Mammary epithelial cell (primary cell): ENCODE measurements around a stretch of chr21.

- CAGE, long polyA plus RNA, result no peak
- RRBS, result no CpG with 5 or more reads among the region's 19 CpGs
Observed at GRCh38 chr21:33557240-33557752, 14.5 kb downstream of the SON start.

DNA sequence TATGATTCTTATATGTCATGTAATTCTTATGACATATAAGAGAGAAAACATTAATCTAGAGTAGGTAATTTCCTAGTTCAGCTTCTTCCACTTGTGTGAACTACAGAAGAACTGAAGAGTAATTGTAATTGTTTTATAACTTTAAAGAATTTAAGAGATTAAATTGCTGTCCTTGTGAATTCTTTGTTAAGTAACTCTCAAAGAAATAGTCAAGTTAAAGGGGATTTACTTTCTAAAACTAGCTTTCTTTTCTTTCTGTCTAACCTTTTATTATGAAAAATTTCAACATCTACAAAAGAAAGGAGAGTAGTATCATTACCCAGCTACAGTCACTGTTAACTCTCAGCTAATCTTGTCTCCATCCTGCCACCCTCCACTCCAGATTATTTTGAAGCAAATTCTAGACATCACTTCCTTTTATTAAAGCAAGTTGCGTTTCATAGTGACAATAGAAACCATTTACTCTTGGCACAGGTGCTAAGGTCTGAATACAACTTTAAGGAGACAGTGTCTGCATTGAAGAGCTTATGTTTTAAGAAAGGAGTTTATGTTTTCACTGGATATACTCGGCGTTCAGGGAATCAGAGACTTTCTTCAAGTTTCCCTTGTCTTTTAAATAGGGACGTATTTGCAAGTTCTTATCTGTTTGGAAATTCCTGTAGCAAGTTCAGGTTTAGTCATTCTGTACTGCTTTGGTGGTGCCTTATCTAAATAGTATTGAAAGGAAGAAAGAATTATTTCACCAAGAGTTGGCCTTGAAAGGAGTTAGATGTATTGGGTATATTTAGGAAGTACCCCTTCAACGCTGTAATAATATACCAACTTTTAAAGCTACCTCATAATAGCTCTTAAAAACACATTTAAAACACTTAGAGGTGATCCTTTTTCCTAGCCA is 42.6 kb downstream of the ITSN1 start:
- CAGE, long polyA plus RNA, result no peak
- RRBS, result no CpG with 5 or more reads among the region's 5 CpGs

DNA sequence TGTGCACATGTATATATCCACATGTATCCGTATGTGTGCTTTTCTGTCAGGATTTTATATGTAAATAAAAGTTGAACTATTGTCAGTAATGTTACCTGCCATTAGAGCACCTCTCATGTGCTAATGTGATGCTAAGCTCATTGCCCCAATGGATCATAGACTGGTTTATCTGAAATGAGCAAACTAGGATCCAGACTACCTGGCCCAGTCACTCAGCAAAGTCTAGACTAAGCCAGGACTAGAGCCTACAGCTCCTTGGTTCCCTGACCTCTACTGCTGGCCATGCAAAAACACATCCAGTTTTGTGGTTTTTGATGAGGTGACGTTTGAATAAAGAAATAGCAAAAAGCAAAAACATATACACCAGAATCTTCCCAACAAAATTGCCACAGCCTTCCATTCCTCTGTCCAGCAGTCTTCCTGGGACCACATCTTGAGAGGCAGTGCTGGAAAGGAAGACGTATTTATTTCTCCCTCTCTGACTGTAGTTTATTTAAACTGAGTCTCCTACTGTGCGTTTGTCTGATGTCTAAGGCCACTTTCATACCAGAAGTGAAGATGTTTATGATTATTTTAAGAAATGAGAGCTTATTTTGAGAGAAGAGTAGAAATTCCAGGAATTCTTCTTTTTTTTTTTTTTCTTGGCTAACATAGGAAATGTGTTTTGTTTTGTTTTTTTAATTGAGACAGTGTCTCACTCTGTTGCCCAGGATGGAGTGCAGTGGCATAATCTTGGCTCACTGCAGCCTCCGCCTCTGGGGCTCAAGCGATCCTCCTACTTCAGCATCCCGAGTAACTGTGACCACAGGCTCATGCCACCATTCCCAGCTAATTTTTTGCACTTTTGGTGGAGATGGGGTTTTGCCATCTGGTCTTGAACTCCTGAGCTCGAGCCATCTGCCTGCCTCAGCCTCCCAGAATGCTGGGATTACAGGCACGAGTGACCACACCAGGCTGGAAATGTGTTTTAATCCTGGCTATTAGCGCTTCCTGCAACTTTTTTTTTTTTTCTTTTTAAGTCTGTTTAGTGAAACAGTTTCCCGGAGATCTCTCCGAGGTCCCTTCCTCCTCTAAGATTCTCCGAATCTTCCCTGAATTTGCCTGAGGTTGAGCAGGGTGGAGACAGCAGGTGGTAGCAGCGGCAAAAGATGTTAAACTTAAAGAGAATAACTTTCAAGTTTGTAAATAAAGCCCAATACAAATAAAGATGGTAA is 118.5 kb downstream of the ITSN1 start:
- CAGE, long polyA plus RNA, result no peak
- RRBS, result no CpG with 5 or more reads among the region's 14 CpGs

DNA sequence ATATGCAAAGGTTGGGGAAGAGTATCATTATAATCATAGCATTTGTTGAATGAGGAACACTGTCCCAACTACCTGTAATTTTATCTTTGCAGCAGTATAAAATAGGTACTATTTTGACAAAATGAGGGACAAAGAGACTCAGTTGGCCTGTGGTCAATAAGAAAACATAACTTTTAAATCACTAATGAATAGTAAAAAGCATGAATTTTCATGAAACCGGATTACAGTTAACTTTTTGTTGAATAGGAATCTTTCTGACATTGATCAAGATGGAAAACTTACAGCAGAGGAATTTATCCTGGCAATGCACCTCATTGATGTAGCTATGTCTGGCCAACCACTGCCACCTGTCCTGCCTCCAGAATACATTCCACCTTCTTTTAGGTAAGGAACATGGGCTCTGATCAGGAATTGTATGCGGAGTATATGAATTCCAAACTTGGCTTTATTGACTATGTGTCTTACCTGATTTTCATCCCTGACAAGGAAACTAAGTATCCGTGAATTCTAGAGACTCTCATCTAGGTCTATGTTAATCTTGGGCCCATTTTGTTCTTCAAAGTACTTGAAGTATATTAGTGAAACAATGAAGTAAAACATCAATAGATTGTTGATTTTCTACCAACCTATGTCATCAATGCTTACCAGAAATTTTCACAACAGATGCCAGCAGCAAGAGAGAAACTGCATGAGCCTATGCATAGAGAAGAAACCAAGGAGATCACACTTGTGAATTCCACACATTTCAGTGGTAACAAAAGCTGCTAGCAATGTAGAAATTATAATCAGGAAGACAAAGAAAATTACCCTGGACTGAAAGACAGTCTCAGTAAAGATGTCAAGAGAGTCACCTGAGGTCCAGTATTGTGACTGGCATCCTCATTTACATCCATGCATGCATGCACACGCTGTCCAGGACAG is 123.6 kb downstream of the ITSN1 start:
- CAGE, long polyA plus RNA, result no peak
- RRBS, result no CpG with 5 or more reads among the region's 4 CpGs

GRCh38 chr21:33801518-33802135 is 114.0 kb downstream of the ATP5PO start:
- CAGE, long polyA plus RNA, result no peak
- RRBS, result no CpG with 5 or more reads among the region's 4 CpGs

- CAGE, long polyA plus RNA, result no peak
- RRBS, result no CpG with 5 or more reads among the region's 2 CpGs
Observed at GRCh38 chr21:33930924-33931085, 15.2 kb upstream of the ATP5PO start.

- CAGE, long polyA plus RNA, result no peak
- RRBS, result no CpG with 5 or more reads among the region's 6 CpGs
Observed at GRCh38 chr21:34019966-34020916, 53.1 kb upstream of the MRPS6 start.

DNA sequence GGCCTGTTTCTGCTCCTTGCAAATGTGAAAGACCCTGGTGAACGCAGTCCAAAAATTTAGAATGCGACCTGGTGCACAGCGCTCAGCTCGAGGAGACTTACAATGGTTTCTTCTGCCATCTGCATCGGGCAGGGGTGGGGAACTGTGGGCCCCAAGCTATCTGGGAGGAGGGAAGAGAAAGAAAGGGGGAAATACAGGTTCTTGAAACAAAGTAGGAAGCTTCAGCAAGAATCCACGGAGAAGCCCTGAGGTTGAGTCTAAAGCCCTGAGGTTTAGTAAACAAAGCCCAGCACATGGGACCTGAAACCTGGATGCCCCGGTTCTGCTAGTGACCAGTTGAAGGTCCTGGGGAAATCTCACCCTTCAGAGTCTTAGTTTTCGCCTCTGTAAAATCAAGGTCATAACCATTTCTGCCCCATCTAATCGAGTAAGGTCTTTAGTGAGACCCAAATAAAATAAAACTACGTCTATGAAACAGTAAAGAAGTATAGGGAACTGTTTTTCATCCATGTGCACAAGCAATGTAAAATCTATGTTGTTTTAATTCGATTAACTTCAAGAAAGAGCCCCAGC is 129.7 kb downstream of the MRPS6 start:
- CAGE, long polyA plus RNA, result no peak
- RRBS, result no CpG with 5 or more reads among the region's 11 CpGs

DNA sequence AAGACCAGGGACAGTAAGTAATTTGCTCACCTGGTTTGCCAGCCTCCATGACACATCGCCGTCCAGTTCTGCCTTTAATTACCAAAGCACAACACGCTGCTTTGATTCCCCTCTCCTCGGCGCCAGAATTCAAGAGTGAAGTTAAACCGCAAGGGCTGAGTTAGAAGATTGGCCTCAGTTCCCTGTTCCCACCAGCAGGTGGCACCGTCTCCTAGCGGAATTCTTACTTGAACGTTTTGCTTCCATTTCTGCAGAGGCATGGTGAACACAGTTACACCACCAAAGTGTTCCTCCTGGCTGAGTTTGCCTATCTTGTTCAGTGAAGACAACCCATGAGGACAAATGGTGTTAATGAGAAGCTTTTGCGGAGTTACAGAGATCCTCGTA is 2.0 kb upstream of the KCNE2 start:
- CAGE, long polyA plus RNA, result no peak
- RRBS, result no CpG with 5 or more reads among the region's 11 CpGs

DNA sequence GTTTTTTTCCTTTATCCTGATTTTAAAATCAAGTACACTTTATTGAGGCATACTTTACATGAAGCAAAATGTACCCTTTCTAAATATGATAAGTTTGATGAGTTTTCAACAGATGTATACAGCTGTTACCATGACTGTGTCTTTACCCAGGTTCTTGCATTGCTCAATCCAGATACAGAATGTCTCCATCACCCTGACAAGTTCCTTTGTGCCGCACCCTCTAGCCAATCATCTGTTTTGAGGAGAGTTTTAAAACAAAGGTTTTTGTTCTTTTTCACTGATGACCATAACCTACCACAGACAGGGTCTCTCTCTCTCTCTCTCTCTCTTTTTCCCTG is 1.1 kb upstream of the KCNE1 start:
- CAGE, long polyA plus RNA, result no peak
- RRBS, result no CpG with 5 or more reads among the region's 1 CpG

DNA sequence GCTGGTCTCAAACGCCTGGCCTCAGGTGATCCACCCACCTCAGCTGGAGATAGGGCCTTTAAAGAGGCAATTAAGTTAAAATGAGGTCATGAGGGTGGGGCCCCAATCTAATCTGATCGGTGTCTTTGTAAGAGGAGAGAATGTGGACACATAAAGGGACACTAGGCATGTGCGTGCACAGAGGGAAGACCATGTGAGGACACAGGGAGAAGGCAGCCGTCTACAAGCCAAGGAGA is 31.6 kb downstream of the RCAN1 start:
- CAGE, long polyA plus RNA, result no peak
- RRBS, result no CpG with 5 or more reads among the region's 4 CpGs

- CAGE, long polyA plus RNA, result no peak
- RRBS, result no CpG with 5 or more reads among the region's 9 CpGs
Observed at GRCh38 chr21:34716917-34717630, 48.3 kb downstream of the CLIC6 start.

DNA sequence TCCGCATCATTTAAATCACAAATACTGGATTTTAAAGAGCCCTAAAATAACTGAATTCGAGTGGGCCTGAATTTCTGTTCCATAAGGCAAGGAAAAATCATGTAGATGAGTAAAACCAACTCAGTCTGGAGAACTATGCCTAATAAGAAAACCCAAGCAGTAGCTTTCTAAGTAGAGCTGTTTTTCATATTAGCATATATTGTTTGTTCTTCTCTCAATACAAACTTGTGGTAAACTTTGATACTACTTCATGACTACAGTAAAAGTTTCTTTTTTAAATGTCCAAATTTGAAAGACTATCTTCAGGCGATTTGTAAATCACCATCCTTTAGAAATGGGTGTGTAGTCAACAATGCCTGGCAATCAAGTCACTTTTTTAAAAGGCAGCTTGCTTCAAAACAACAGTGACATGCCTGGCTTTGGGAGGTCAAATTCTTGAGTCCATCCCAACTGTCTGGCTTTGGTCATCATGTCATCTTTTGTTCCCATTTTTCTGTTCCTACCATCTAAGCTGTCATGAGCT is 156.0 kb downstream of the CLIC6 start:
- CAGE, long polyA plus RNA, result no peak
- RRBS, result no CpG with 5 or more reads among the region's 3 CpGs

DNA sequence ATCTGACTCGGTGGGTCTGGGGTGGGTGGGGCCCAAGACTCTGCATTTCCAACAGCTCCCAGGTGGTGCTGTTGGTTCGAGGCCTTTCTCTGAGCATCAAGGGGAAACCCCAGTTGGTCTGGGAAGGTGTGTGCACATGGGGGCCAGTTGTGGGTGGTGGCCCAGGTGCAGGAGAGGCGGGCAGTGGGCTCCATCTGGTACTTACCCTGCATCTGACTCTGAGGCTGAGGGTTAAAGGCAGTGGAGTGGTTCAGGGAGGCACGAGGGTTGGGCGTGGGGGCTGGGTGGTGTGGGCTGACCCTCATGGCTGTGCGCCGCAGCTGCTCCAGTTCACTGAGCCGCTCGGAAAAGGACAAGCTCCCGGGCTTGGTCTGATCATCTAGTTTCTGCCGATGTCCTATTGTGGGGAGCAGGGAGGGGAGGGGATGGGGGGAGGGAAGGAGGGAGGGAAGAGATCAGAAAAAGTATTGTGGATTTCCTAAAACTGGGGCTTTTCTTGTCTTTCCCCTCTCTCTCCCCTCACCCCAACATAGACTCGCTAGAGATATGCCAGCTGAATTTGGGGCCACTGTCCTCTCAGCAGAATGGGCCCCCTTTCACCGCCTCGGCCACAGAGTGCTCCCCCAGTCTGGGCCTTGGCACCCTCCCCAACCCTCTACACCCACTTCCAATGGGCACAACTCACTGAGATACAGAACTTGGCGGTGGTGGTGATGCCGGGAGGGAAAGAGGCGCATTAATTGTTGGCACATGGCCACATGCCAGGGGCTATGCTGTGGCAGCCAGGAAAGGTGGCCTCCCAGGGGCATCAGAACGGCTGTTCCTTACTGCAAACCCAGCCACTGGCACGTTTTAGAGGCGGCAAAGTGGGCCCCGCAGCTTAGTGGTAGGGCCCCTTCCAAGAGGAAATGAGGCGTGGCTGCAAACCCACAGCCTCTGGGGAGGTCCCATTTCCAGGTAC is 165.7 kb downstream of the CLIC6 start:
- CAGE, long polyA plus RNA, result no peak
- RRBS, result no CpG with 5 or more reads among the region's 22 CpGs

- CAGE, long polyA plus RNA, result no peak
- RRBS, result no CpG with 5 or more reads among the region's 12 CpGs
Observed at GRCh38 chr21:34843478-34844146, 174.8 kb downstream of the CLIC6 start.

DNA sequence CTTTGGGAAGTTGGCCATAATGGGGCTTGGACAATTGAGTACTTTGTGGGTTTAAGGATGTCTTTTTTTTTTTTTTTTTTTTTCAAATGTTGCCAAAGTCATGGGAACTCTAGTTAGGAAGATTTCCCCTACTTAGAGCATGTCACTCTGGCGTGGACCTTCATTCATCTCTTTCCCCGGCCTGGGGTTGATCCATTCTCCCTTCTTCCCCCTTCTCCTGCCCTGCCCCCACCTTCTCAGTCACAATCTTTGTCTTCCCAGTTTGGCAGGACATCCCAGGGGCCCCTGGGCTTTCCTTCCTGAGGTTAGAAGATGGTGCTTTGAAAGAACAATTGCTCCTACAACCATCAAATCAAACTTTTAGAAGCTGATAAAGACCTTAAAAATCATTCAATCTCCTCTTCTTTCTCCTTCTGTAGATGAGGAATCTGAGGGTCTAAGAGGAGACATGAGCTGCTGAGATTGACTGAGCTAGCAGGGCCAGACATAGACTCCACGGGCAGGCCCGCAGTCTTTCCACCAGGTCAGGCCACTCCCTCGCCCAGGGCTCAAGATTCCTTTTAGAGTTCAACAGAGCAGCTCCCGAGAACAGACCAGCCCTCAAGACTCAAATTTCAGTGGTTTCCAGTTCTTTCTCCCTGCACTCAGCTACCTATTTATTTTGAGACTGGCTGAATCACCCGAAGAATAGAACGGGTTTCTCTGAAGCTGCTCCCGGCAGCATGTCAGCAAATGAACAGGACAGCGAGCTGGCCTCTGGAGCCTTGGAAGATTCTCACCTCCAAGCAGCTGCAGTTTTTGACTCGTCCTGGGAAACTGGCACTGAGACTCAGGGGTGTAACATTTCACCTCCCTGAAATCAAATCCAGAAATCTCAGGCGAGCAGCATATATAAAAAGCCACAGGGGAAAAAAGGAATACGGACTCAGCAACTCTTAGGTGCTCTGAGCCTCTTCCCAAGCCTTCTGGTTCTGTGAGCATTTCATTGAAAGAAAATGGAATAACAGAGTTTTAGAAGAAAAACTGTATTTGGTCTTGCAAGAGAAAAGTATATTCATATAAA is 177.7 kb downstream of the CLIC6 start:
- CAGE, long polyA plus RNA, result no peak
- RRBS, result no CpG with 5 or more reads among the region's 13 CpGs

- CAGE, long polyA plus RNA, result no peak
- RRBS, result no CpG with 5 or more reads among the region's 8 CpGs
Observed at GRCh38 chr21:34974108-34974621, 74.9 kb downstream of the RUNX1 start.

DNA sequence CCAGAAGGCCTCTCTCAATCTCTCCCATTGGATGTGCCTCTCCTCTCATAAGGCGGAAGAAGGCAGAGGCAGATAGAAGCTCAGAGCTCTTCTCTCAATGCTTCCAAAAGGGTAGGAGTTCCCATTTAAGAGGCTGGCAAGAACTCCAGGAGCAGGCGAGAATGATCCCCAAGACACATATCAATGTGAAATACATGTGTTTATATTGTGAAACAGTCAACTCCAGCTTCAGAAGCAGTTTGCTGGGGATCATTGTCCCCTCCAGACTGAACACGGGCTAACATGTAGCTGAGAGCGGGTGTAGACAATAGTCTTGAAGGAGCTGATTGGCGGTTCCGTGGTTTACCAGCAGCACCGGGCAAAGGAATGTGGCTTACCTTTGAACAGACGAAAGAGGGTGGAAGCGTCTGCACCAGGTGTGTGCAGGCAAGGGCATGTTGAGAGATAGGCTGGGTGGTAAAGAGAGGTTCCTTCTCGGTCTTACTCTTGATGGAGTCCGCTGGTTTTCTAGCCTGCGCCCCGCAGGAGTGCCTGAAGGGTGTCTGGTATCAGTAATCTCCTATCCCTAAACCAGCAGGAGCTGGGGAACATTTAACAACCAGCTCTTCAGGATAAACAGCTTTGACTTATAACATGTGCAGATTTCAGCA is 27.1 kb downstream of the RUNX1 start:
- CAGE, long polyA plus RNA, result no peak
- RRBS, result no CpG with 5 or more reads among the region's 13 CpGs

- CAGE, long polyA plus RNA, result no peak
- RRBS, result no CpG with 5 or more reads among the region's 13 CpGs
Observed at GRCh38 chr21:35046099-35046664, 2.9 kb downstream of the RUNX1 start.

DNA sequence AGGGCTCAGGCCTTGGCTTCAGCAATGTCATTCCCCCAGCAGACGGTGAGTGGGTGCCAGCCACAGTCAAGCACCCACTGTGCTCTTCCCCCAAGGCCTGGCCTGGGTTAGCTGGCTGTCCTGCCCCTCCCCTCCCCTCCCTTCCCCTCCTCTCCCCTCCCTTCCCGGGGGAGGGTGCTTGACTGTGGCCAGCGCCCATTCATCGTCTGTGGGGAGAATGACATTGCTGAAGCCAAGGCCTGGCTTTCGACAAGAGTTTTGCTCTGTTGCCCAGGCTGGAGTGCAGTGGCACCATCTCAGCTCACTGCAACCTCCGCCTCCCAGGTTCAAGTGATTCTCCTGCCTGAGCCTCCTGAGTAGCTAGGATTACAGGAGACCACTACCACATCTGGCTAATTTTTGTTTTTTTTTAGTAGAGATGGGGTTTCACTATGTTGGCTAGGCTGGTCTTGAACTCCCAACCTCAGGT is 30.5 kb downstream of the DOP1B start:
- CAGE, long polyA plus RNA, result no peak
- RRBS, result no CpG with 5 or more reads among the region's 6 CpGs